GM19239 (cell line): Measurements from ENCODE around the gene CEL.

DNA sequence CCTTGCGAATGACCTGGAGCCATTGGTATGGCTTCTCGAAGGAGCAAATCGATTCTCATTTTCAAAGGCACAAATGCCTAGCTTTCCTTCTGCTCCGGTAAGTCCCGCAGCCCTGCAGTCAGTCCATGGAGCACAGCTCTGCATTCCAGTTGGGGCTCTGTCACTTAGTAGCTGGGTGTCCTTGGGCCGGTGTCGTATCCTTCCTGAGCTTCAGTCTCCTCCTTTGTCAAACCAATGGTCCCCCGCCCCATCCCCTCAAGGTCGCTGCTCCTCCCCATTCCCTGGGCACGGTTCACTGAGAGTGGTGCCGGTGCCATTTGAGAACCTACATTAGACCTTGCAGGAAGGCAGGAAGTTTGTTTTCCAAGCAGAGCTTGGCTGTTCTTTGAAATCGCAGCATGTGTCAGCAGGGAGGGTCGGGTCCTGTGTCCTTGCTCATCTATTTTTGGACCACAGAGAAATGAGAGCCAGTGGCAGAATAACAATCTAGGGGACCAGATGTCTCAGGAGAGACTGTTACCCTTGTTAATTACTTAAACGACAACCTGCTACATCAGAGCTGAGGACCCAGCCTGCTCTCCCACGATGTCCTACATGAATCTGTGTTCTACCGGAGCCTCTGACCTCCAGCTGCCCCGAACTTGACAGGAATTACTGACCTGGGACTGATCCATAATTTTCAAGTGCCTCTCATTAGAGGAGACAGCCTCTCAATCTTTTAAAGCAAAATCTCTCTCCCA lies 21.7 kb upstream of the BARHL1 start:
- RRBS = 81% methylated on average over 3 of the region's 17 CpGs

DNA sequence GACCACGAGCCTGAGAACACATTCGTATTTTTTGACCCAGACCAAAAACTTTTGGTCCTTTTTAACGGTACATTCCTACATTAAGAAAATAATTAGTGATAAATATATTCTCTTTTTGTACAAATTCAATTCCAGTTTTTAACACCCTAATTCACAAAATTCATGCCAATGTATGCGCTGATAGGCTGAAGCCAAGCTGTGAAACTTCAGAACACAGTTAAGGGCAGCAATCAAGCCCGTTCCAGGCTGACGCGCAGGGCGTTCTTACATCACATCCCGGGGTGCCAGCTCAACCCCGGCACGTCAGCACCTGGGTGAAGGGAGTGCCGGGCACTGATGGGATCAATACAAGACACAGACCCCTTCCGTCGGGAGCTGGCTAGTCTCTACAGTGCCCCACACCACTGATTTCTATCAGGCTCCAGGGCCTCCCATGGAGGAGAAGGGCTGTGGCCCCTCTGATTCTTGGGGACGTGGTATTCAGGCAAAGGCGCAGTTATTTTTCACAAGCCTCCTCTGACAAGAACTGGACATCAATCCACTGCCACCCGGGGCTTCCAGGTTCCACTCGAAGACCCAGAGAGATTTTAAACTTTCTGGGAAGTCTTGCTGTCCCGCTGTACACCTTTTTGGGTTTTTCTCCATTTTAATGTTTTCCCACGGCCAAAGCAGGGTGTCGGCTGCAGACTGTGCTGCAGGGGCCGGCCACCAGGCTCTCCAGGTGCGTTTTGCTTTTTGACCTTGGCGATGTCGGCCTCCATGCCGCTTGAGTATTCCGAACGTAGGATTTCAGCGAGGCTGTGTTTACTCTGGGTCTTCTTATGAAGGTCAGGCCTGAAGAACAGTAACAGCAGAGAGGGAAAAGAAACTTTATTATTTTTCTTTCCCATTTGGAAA lies 12.1 kb downstream of the BARHL1 start:
- RRBS = no CpG with 5 or more reads among the region's 29 CpGs

- RRBS = no CpG with 5 or more reads among the region's 19 CpGs
Measured at GRCh38 chr9:132670788-132671014, 437 bp downstream of the GTF3C4 start.

- RRBS = 0% methylated on average over 1 of the region's 29 CpGs
Measured at GRCh38 chr9:132671015-132671903, 995 bp downstream of the GTF3C4 start.

DNA sequence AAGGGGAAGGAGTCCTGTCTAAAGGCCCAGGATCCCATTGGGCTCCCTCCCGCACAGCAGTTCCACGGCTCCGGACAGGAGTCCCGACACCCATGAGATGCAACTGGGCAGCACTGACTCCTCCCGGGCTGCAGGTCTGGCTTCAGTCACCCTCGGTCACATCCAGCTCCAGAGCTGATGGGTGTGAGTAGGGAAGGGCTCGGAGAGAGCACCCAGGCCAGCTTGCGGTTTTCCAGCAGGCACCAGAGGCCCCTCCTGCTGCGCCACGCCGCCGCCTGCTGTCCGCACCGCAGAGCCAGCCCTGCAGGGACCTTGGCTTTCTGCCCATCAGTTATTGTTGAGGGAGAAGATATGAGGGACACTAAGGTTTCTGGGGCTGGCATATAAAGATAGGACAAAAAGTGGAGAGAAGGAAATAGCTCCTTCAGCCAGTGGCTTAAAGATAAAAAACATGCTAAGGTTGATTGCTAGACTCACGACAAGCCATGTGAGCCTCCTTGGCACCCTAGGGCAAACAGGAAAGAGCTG lies 79.1 kb downstream of the AK8 start:
- RRBS = 74% methylated on average over 3 of the region's 15 CpGs

DNA sequence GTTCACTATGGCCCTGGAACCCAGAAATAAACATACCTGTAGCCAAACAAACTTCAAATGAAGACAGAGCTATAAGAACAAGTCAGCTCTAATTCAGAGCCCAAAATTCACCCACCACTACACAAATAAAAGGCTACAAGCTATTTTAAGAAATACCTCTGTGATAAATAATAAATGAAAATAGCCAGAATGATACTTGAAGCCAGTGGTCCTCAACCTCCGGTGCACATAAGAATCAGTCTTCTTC lies 2.4 kb downstream of the TSC1 start:
- RRBS = no CpG with 5 or more reads among the region's 1 CpG

DNA sequence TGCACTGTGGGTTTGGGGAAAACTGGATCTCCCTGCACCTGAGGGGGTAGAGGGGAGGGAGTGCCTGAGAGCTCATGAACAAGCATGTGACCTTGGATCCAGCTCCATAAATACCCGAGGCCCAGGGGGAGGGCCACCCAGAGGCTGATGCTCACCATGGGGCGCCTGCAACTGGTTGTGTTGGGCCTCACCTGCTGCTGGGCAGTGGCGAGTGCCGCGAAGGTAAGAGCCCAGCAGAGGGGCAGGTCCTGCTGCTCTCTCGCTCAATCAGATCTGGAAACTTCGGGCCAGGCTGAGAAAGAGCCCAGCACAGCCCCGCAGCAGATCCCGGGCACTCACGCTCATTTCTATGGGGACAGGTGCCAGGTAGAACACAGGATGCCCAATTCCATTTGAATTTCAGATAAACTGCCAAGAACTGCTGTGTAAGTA lies at the start of gene CEL:
TSS of gene CEL (plus strand) at position 135 of the 432 bp plus-strand sequence.
- RRBS = no CpG with 5 or more reads among the region's 10 CpGs

GRCh38 chr9:133113802-133114446 lies 7.1 kb downstream of the RALGDS start:
- RRBS = no CpG with 5 or more reads among the region's 15 CpGs

- RRBS = no CpG with 5 or more reads among the region's 5 CpGs
Measured at GRCh38 chr9:133139893-133140194, 18.8 kb upstream of the RALGDS start.

DNA sequence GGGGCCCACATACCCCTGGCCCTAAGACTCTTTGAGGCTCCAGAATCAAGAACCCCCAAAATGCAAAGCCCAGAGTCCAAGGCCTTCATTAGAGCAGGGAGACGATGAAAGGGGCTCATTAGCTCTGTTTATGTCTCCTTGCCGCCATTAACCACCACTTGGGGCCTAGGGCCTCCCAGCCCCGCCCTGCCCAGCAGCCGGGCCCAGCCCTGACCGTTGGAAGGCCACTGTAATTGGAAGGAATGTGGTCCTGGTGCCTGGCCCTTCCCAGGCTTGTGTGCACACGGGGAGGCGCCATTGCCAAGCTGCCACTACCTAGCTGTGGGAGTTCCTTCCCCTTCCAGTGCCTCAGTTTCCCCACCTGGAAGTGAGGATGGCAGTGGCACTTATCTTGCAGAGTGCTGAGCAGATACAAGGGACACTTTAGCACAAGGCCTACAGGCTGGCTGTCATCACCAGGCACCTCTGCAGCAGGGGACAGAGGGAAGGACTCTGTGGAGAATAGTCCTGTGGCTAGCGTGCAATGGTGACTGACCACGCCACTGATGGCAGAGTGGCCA lies 21.0 kb downstream of the GBGT1 start:
- RRBS = no CpG with 5 or more reads among the region's 9 CpGs

GRCh38 chr9:133143916-133144911 lies 19.5 kb downstream of the GBGT1 start:
- RRBS = no CpG with 5 or more reads among the region's 58 CpGs

- RRBS = no CpG with 5 or more reads among the region's 17 CpGs
Measured at GRCh38 chr9:133144912-133145517, 18.7 kb downstream of the GBGT1 start.

GRCh38 chr9:133223177-133223702 lies 14.2 kb upstream of the OBP2B start:
- RRBS = 40% methylated on average over 6 of the region's 13 CpGs

DNA sequence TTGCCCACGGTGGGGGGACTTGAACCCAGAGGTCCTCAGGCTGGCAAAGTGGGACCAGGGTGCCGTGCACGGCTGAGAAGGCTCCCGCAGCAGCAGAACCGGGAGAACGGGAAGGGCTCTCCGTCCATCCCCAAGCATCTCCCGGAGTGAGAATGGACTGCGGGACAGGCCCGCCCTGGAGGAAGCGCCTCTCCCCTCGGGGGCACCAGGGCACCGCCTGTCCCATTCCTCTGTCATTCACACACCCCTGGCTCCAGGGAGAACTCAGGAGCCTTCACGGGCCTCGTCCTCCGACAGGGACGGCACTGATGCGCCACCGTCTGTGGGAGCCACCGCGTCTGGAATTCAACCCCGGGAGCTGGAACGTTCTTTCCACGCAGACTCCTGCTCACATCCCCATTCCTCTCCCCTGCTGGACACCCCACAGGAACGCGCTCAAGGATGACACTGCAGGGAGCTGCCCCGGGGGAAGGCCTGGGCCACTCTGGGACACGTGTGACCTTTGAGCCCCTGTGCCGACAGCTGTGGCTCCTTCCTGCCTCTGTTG lies 16.4 kb upstream of the OBP2B start:
- RRBS = no CpG with 5 or more reads among the region's 29 CpGs

DNA sequence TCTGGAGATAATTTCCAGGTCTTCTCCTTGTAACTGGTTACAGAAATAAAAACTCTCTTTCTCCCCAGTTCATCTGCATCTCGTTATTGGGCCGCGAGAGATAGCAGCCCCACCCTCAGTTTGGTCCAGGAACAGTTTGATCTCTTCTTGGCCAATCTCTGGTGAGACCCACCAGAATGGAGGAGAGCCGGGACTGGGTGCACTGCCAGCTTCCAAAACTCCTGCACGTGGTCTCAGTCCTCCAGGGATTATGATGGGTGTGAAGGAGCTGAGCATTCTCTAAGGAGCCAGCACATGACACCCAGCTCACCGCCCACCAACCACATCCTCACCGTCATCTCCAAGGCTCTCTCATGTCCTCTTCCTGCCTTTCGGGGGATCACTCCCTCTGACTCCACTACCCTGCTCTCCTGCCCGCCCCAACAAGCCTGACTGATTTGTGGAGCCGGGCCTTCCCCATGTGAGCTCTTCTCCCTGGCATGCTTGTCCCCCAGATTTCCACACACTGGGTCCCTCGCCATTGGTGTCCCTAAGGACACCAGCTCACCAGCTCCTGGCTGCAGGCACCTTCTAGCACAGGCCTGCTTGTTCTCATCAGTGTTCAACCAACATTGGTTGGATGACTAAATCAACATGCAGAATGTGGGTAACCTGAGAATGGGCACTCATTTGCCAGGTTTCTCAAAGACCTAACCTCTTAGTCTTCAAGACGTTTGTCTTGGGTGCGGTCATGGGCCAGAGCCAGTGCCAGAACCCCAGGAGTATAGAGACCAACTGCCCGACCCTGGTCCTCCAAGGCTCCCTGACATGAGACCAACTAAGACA lies 62.9 kb downstream of the SURF6 start:
- RRBS = no CpG with 5 or more reads among the region's 14 CpGs

- RRBS = 2% methylated on average over 7 of the region's 30 CpGs
Measured at GRCh38 chr9:133356781-133357094, 388 bp downstream of the SURF2 start.

- RRBS = no CpG with 5 or more reads among the region's 13 CpGs
Measured at GRCh38 chr9:133364713-133365366, 8.5 kb downstream of the SURF2 start.

GRCh38 chr9:133374564-133375789 lies 883 bp downstream of the SURF4 start:
- RRBS = 4% methylated on average over 13 of the region's 56 CpGs

GRCh38 chr9:133412722-133413158 lies 5.1 kb downstream of the REXO4 start:
- RRBS = no CpG with 5 or more reads among the region's 16 CpGs

GRCh38 chr9:133527420-133528166 lies 2.8 kb upstream of the MYMK start:
- RRBS = 89% methylated on average over 3 of the region's 25 CpGs